ENCODE measurements around a stretch of chr22.

DNA sequence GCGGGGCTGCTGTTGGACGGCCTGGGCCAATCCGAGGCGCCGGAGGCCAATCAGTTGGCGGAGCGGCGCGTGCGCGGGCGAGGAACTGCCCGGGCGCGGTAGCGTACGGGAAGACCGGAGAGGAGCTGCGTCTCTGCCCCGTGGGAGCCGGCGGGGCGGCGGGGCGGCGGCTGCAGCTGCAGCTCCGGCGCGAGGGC, 294 bp upstream of the CHKB start:
- PRO-cap, 2 experiments = peak in 2 of 2 experiments; most common plus-strand start position 49 of the sequence (in 1)
- RAMPAGE, long total RNA, 4 experiments = no peak in any of the 4 experiments

- PRO-cap, 2 experiments = no peak in any of the 2 experiments
- RAMPAGE, long total RNA, 4 experiments = no peak in any of the 4 experiments
Observed at GRCh38 chr22:50583242-50583765, 655 bp upstream of the CHKB start.

GRCh38 chr22:50700239-50700575, 37.8 kb upstream of the ACR start:
- PRO-cap, 2 experiments = no peak in any of the 2 experiments
- RAMPAGE, long total RNA, 4 experiments = no peak in any of the 4 experiments

GRCh38 chr22:50700576-50700776, 37.5 kb upstream of the ACR start:
- PRO-cap, 2 experiments = no peak in any of the 2 experiments
- RAMPAGE, long total RNA, 4 experiments = no peak in any of the 4 experiments

GRCh38 chr22:50705257-50706359, 32.4 kb upstream of the ACR start:
- PRO-cap, 2 experiments = no peak in any of the 2 experiments
- RAMPAGE, long total RNA, 4 experiments = start-site peak on the plus strand in 2 of 4 experiments, at chr22:50705748-50706660 at its widest, 9 to 30 reads per replicate

- PRO-cap, 2 experiments = no peak in any of the 2 experiments
- RAMPAGE, long total RNA, 4 experiments = start-site peak on the plus strand in 2 of 4 experiments, at chr22:50710553-50711043 at its widest, 9 to 14 reads per replicate
Observed at GRCh38 chr22:50709905-50711248, 27.6 kb upstream of the ACR start.

DNA sequence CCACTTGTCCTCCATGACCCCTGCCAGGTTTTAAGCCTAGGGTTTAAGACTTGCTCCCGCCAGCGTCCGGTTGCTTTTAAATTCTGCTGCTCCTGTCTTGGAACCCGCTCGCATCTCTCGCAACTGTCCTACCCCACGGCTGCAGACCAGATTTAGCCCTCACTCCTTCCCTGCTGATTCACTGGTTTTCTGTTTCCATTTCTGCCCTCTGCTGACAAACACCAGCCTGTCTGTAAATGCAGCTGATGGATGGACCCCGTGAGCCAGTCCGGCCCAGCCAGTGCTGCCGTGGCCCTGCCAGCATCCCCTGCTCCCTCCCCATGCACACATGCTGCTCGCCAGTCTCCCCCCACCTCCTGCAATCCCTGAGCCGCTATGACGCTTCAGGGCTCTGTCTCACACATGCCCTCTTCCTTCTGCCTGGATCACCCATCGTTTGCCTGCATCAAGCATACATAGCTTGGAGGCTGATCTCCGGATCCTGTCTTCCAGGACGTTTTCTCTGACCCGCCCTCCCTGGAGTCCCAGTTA, 4.5 kb upstream of the ACR start:
- PRO-cap, 2 experiments = no peak in any of the 2 experiments
- RAMPAGE, long total RNA, 4 experiments = no peak in any of the 4 experiments

Data from upper lobe of left lung (tissue), 5 donors.